SJCRH30 (cell line): ENCODE results near the genes SLC39A1 and PYGO2.

DNA sequence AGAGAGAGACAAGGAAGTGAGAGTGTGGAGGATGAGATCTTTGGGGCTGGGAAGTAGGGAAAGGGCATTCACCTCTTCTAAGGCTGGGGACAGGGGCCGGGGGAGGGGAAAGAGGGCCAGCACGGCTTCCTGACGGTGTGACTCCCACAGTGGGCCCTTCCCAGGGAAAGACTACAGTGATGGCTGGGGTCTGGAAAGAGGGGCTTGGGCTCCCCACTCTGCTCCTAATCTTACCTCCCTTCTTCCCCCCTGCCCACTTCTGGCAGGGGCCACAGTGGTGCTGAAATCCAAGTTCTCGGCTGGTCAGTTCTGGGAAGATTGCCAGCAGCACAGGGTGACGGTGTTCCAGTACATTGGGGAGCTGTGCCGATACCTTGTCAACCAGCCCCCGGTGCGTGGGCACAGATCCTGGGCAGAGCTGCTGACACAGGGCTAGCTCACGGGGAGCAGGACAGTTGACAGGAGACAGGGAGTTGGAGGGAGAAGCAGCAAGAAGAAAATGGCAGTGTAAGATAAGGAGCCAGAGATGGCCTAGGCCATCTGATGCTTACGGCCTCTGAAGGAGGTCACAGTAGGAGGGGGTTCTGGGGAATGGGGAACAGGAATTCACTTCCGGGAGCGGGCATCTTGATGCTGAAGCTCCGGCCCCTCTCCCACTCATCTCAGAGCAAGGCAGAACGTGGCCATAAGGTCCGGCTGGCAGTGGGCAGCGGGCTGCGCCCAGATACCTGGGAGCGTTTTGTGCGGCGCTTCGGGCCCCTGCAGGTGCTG is 2.5 kb downstream of the SLC27A3 start:
- RAMPAGE, long total RNA = no peak

GRCh38 chr1:153805817-153806072 is 30.5 kb downstream of the SLC27A3 start:
- RAMPAGE, long total RNA = no peak

DNA sequence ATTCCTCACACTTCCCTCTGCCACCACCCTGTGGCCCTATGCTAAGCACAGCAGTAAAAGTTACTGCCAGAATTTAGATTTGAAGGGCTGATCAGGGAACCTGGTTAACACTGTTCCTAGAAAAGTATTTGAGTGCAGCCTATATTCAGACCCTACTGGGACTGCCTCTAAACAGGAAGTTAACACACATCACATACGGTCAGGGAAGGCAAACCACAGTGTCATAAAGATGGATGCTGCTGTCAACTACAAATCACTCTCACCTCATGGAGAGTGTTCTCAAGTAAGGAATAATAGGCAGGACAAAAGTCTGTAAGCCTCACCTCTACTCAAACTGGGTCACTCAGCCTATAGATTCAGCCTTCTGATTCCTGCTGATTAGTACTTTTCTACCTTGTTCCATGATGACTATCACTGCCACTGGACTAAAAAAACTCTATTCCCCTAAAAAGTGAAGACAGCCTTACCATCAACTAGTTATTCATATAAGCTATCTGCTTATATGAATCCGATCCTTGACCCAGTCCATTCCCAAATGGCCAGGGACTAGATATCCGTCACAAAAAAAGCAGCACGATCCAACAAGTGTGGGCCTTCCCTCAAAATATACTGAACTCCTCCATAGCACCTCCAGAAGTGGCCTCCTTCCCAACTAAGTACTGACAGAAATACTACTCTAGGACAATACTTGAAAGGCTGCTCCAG is 2.2 kb downstream of the GATAD2B start:
- RAMPAGE, long total RNA = no peak

- RAMPAGE, long total RNA = no peak
Observed at GRCh38 chr1:153946966-153947296, 413 bp upstream of the DENND4B start.

- RAMPAGE, long total RNA = no peak
Observed at GRCh38 chr1:153957284-153958033, 953 bp downstream of the CRTC2 start.

DNA sequence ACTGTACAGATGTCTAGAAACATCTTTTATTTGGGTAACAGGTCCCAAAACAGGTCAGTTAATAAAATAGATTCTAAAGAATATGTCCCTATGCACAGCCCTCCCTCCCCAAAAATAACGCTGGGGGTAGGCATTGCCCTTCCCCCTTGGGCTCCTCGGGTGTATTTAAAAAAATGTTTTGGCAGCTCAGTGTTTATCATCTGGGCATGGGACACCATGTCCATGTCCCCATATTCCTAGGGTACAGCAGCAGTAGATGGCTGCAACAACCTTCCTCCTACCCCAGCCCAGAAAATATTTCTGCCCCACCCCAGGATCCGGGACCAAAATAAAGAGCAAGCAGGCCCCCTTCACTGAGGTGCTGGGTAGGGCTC is 675 bp upstream of the CRTC2 start:
- RAMPAGE, long total RNA = no peak

DNA sequence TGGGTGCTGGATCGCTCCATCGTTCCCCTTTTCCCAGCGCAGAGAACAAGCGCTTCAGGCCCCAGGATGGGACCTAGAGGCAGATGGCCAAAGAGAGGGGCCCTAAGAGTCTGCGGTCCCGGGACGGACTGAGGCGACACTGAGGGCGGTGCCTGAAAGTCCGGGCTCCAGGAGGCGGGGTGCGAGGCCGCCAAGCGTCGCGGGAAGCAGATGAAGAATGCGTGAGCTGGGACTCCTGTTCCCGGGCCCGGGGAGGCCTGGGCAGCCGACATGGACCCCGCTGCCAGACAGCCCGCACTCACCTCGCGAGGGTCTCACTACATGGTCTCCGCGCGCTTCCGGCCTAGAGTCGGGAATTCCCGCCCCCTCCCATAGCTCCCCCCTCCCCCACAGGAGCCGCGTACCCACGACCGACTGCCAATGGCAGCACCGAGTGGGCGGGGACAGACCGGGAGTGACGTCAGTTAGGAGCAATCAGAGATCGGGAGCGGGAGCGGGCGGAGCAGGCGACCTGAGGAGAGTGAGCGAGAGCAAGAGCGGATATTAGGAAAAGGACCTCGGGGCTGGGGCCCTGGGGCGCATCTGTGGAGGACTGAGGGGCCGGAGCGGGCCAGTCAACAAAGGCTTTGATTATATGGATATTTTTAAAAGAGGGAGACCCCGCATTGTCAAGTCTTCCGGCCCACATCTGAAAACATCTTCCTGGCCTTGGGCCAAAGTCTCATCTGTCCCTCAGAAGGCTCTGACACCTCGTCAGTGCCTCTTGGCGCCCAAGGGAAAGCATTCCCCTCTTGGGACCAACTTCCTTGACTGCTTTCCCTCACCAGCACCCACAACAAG is at the start of gene SLC39A1:
Gene SLC39A1, minus strand, starts transcription at position 345 of the 840 bp plus-strand sequence.
- RAMPAGE, long total RNA = no peak

GRCh38 chr1:153972065-153973181 is 4.7 kb downstream of the CREB3L4 start:
- RAMPAGE, long total RNA = no peak

- RAMPAGE, long total RNA = no peak
Observed at GRCh38 chr1:153985088-153985893, 848 bp downstream of the RAB13 start.

DNA sequence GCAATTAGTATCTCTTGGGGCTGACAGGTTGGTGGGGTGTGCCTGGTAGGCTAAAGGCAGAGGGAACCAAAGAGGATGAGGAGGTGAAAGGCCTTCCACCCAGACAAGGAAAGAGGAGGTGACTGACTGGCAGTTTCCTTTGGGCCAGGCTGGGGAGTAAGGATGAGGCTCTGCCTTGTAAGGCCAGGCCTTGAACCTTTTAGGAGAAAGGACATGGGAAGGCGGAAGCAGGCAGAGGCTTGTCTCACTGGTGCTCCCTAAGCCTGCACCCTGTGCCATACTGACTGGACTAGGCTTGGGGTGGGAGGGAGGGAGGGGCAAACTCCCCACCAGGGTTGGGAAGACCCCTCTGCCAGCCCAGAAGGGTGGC is 1.8 kb downstream of the ATP8B2 start:
- RAMPAGE, long total RNA = no peak

- RAMPAGE, long total RNA = no peak
Observed at GRCh38 chr1:154353494-154353972, 28.2 kb downstream of the ATP8B2 start.

GRCh38 chr1:154360153-154360495 is 34.8 kb downstream of the ATP8B2 start:
- RAMPAGE, long total RNA = no peak

GRCh38 chr1:154419984-154420721 is 15.0 kb downstream of the IL6R start:
- RAMPAGE, long total RNA = no peak

- RAMPAGE, long total RNA = no peak
Observed at GRCh38 chr1:154791611-154791907, 78.5 kb downstream of the KCNN3 start.

- RAMPAGE, long total RNA = no peak
Observed at GRCh38 chr1:154867983-154868316, 2.1 kb downstream of the KCNN3 start.

- RAMPAGE, long total RNA = no peak
Observed at GRCh38 chr1:154946084-154946937, 9.6 kb downstream of the PBXIP1 start.

GRCh38 chr1:154956644-154956946 is 696 bp upstream of the PBXIP1 start:
- RAMPAGE, long total RNA = no peak

DNA sequence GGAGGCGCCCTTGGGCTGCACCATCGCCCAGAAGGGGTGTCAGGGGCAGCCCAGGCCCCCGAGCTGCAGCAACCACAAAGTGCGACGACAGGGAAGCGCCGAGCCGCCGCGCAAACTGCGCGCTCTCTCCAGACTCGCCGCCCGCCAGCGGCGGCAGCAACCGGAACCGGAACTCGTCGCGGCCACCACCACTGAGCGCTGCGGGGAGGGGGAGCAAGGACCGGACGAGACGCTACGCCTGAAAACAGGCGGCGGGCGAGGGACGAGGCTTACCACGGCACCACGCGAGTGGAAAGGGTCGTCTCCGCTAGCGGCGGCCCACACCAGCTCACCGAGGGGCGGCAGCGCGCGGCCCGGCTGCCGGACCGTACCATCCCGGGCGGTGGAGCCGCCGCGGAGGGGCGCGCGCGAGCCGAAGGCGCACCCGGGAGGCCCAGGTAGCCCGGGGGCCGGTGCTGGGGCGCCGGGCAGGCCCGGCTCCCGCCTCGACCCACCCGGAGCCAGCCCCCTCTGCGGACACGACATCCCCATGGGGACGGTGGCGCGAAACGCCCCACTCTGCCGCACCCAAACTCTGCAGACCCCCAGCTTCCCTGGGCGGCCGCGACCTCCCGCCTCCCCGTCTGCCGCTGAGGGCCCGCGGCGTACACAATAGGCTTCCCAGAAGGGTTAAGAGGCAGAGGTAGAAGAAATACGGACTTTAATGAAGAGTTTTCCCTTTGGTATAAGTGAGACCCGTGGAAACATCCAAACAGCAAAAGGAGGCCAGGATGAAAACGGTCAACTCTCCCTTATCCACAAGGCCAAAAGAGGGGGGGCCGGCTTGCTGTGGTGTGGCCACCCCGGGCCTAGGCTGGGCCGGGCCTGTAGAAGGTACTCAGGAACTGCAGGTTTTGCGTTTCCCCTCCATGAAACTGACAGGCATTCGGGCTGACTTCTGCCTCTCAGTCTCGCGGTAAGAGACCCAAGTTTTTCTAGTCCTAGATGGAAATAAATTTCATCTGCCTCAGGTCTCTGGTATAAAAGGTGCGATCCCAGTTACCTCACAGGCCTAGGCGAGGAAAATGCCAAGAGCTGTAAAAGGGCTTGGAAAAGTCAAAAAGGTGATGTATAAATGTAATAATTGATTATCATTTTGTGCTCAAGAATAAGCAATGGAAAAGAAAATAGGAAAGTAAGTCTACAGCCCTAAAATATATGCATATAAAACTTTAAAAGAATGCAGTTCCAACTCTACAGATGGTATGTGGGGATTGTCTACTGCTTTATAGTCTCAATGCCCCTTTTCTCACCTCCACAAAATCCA is at the start of gene PYGO2:
Gene PYGO2, minus strand, starts transcription at position 168 of the 1,306 bp plus-strand sequence.
- RAMPAGE, long total RNA = no peak

DNA sequence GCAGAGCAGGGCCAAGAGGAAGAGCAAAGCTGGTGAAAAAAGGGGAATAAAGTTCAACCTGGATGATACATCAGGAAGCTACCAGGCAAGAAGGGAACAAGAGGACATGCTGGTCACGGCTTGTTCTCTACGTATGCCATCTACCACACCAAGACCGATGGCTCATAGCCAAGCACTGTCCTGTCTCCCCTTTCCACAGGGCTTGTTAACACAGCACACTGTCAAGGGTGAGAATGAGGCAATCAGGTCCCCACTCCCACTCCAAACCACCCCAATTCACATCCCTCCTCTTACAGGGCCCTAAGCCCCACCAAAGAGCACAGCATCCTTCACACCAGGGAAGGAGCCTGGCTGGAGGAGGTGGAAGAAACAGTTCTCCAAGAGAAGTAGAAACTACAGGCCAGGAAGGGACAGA is 800 bp upstream of the SHC1 start:
- RAMPAGE, long total RNA = no peak

GRCh38 chr1:154973521-154974596 is 622 bp upstream of the CKS1B start:
- RAMPAGE, long total RNA = no peak